Transverse colon (tissue), 4 donors: ENCODE measurements around the genes PSORS1C2, HLA-B, DDX39B and ATP6V1G2.

DNA sequence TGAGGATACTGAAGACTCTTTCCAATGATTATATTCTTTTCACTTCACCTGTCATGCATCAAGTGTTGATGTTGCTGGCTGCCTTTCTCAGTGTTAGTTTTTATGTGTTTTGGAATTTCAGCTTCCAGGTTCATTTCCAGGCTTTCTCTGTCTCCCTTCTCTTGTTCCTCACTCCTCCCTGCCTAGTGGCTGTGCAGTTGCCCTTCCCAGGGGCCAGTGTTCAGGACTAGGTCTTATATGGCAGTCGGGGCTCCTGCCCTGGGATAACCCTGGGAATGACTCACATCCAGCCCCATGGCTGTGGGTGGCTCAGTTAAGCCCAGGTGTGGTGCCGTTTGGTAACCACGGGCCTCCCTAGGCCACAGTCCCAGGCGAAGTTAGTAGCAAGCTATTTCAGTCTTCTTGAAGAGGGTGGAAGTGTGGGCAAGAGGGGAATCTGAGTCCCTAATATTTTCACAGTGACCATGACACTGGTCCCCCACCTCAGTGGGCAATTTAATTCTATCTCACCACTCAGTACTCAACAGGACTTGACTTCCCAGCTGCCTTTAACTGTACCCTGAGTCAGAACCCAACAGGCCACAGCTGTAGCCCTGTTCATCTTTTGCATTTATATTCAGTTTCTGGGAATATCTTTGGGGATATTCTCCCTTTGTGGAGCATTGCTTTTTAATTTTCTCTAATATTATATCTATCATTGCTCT lies 57.3 kb upstream of the DDR1 start:
- PRO-cap, result no peak
- RAMPAGE, long total RNA, 4 experiments, result no peak in any of the 4 experiments

GRCh38 chr6:30838306-30838866 lies 45.9 kb upstream of the DDR1 start:
- PRO-cap, result no peak
- RAMPAGE, long total RNA, 4 experiments, result no peak in any of the 4 experiments

DNA sequence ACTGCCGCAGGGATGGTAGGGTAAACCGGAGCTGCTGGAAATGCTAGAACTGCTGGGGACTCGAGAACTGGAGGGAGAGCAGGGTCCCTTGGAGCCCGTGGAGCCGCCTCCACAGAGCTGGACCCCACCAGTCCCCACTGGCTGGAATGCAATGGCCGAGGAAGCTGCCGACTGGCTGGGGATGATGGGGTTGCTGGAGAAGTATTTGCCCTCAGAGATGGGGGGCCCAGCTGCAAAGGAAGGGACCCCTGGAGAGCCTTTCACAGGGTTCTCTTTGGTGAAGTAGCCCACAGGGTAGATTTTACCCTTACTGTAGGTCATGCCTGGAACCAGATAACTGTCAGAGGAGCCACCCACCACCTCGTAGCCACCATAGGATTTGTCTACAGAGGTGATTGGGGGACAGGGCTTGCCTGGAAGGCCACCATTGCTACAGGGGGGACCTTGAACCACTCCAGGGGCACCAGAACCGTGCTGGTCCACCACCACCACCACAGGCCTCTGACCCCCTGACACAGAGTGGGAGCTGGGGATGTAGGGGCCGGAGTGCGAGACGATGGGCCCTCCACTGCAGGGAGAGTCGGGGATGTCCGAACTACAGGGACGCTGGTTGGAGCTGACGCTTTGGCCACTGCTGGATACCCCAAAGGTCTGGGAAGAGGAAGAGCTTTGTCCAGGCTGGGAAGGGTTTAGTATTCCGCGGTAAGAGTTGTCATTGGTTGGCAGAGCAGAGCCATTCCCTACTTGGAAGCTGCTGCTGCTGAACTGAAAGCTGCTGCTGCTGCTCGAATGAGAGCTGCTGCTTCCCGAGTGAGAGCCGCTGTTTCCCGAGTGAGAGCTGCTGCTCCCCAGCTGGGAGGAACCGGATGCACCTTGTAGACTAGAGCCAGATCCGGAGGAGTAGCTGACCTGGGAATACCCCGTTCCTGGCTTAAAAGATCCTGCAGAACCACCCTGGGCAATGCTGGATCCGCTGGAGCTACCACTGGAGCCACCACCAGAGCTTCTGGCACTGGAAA lies 2.1 kb downstream of the PSORS1C1 start:
- PRO-cap, result no peak
- RAMPAGE, long total RNA, 4 experiments, result start-site peak on the plus strand in 1 of 4 experiments, centred at position 723 of the sequence, 8 reads per replicate

GRCh38 chr6:31138646-31139111 lies at the start of gene PSORS1C2:
Gene PSORS1C2, minus strand, starts transcription at chr6:31139066.
- PRO-cap, result no peak
- RAMPAGE, long total RNA, 4 experiments, result no peak in any of the 4 experiments

- PRO-cap, result no peak
- RAMPAGE, long total RNA, 4 experiments, result no peak in any of the 4 experiments
These were observed 14.8 kb upstream of the POU5F1 start for GRCh38 chr6:31185300-31185575.

- PRO-cap, result unidirectional peak, plus-strand start at chr6:31202465
- RAMPAGE, long total RNA, 4 experiments, result no peak in any of the 4 experiments
These were observed 31.7 kb upstream of the POU5F1 start for GRCh38 chr6:31202177-31202614.

DNA sequence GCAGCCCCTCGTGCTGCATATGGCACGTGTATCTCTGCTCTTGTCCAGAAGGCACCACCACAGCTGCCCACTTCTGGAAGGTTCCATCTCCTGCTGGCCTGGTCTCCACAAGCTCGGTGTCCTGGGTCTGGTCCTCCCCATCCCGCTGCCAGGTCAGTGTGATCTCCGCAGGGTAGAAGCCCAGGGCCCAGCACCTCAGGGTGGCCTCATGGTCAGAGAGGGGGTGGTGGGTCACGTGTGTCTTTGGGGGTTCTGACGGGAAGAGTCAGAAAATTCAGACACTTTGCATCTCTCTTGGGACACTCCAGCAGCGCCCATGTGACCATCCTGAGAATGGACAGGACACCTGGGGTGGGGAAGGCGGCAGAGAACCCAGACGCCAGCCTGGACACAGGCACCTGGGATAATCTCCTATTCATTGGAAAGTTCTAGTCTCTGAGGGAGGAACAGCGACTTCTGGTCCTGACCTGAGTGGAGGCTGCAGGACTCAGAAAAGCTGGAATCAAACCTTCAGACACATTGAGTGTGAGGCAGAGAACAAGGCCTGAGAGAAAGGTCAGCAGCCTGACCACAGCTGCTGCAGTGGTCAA lies 1.6 kb downstream of the HLA-C start:
- PRO-cap, result no peak
- RAMPAGE, long total RNA, 4 experiments, result start-site peak on the plus strand in 1 of 4 experiments, centred at position 223 of the sequence, 12 reads per replicate; start-site peak on the minus strand in 3 of 4 experiments, centred at positions 135 to 161 of the sequence, 82 to 758 reads per replicate

GRCh38 chr6:31352401-31353437 lies 4.3 kb downstream of the HLA-B start:
- PRO-cap, result no peak
- RAMPAGE, long total RNA, 4 experiments, result no peak in any of the 4 experiments

- PRO-cap, result bidirectional peak, plus-strand start at chr6:31356831, minus-strand start at chr6:31356744; bidirectional peak, plus-strand start at chr6:31357378, minus-strand start at chr6:31357179
- RAMPAGE, long total RNA, 4 experiments, result start-site peak on the minus strand in 4 of 4 experiments, at chr6:31356699-31357218 at its widest, 119 to 10,537 reads per replicate
These were observed at the start of gene HLA-B for GRCh38 chr6:31356563-31357249. Gene HLA-B, minus strand, starts transcription at chr6:31357179.

GRCh38 chr6:31394246-31394903 lies 9.0 kb upstream of the MICA start:
- PRO-cap, result unidirectional peak, plus-strand start at chr6:31394704
- RAMPAGE, long total RNA, 4 experiments, result no peak in any of the 4 experiments

- PRO-cap, result no peak
- RAMPAGE, long total RNA, 4 experiments, result start-site peak on the plus strand in 1 of 4 experiments, at chr6:31404660-31405290 at its widest, 16 reads per replicate
These were observed 1.4 kb downstream of the MICA start for GRCh38 chr6:31404724-31405196.

DNA sequence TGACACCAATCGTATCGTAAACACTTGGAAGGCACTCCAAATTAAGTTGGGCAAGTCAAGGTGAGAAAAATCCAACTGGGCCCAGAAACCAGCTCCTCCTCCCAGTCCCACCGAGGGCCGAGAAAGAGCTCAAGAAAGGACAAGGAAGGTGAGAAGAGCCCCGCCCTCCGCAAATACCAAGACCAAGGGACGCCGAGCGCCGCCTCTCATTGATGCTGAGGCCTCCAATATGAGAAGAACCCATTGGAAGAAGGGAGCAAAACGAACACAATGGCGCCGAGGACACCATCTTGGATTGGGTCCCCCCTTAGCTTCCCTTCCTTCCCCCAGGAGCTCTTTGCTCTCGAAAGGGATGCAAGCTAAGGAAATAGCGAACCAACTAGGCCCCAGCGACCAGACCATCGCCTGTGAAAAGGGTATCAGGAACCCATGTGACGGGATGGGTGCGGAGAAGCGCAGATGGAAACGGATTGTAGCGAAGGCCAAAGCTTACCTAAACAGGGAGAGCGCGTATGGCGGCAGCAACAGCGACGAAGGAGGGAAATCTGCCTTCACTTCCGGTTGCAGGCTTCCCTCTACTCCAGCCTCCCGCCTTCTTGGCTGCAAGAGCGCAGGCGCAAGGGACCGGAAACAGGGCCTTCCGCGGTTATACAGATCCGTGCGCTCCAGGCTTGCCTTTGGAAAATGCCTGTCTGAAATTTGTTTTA lies at the start of gene DDX39B:
Gene DDX39B (minus strand): TSS at position 547 of the 707 bp plus-strand sequence.
- PRO-cap, result bidirectional peak, plus-strand start outside the sequence, minus-strand start at position 547 of the sequence
- RAMPAGE, long total RNA, 4 experiments, result start-site peak on the minus strand in 4 of 4 experiments, centred at positions 136 to 570 of the sequence, 5 to 406 reads per replicate

- PRO-cap, result no peak
- RAMPAGE, long total RNA, 4 experiments, result no peak in any of the 4 experiments
These were observed 1.2 kb downstream of the ATP6V1G2 start for GRCh38 chr6:31545141-31545751.

- PRO-cap, result bidirectional peak, plus-strand start at chr6:31546862, minus-strand start at chr6:31546719
- RAMPAGE, long total RNA, 4 experiments, result start-site peak on the plus strand in 2 of 4 experiments, at chr6:31546831-31546893 at its widest, 12 to 24 reads per replicate
These were observed at the start of gene ATP6V1G2 for GRCh38 chr6:31546490-31547187. Gene ATP6V1G2, minus strand, starts transcription at chr6:31546608.

GRCh38 chr6:31577773-31578814 lies 2.7 kb downstream of the TNF start:
- PRO-cap, result no peak
- RAMPAGE, long total RNA, 4 experiments, result no peak in any of the 4 experiments

- PRO-cap, result no peak
- RAMPAGE, long total RNA, 4 experiments, result no peak in any of the 4 experiments
These were observed 896 bp downstream of the LTB start for GRCh38 chr6:31581205-31581850.

GRCh38 chr6:31631629-31632107 lies 11.2 kb downstream of the PRRC2A start:
- PRO-cap, result no peak
- RAMPAGE, long total RNA, 4 experiments, result no peak in any of the 4 experiments

- PRO-cap, result bidirectional peak, plus-strand start at chr6:31653005, minus-strand start at chr6:31652661
- RAMPAGE, long total RNA, 4 experiments, result no peak in any of the 4 experiments
These were observed 403 bp upstream of the BAG6 start for GRCh38 chr6:31652889-31653239.

- PRO-cap, result no peak
- RAMPAGE, long total RNA, 4 experiments, result no peak in any of the 4 experiments
These were observed 1.6 kb downstream of the GPANK1 start for GRCh38 chr6:31663000-31663833.

DNA sequence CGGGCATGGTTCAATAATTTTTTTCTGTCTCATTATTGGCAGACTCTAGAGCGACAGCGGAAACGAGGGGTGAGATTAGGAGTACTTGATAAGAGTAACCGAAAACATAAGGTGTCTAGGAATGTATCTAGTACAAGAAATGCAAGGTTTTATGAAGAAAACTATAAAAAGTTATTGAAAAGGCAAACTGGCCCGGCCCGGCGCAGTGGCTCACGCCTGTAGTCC lies 303 bp upstream of the ABHD16A start:
- PRO-cap, result no peak
- RAMPAGE, long total RNA, 4 experiments, result no peak in any of the 4 experiments